LNCaP clone FGC (cell line): Measurements from ENCODE around the genes MICU1, NUDT13, CFAP70 and PPP3CB.

DNA sequence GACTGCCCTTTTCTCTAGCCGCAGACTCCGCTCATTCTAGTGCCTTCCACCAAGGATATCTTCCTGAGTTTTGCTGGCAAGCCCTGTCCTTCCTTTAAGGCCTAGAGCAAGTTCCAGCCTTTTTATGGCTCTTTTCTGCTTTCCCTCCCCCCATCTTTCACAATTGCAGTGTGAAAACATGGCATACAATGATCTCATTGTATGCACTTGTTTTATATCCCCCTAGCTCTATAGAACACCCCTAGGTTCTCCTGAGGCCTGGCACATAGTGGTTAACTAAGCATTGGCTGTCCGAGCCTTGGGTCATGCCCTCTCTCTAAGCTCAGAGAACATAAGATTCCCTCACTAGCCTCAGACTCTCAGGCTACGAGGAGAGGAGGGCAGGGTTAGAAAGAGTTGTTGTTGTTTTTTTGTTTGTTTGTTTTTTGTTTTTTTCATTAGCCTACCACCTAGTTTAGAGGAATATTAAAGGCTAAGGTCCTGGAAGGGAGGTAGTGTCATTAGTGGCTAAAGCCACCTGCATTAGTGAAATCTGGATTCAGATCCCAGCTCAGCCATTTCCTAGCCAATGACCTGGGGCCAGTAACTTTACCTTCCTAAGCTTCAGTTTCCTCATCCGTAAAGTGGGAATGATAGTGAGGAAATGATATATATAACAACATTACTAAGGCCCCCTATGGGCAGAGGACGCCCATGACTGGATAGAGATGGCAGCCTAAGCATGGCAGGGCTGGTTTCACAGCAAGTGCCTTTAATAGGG, 4.8 kb downstream of the DDIT4 start:
- RRBS, 2 experiments, result no CpG with 5 or more reads among the region's 6 CpGs

DNA sequence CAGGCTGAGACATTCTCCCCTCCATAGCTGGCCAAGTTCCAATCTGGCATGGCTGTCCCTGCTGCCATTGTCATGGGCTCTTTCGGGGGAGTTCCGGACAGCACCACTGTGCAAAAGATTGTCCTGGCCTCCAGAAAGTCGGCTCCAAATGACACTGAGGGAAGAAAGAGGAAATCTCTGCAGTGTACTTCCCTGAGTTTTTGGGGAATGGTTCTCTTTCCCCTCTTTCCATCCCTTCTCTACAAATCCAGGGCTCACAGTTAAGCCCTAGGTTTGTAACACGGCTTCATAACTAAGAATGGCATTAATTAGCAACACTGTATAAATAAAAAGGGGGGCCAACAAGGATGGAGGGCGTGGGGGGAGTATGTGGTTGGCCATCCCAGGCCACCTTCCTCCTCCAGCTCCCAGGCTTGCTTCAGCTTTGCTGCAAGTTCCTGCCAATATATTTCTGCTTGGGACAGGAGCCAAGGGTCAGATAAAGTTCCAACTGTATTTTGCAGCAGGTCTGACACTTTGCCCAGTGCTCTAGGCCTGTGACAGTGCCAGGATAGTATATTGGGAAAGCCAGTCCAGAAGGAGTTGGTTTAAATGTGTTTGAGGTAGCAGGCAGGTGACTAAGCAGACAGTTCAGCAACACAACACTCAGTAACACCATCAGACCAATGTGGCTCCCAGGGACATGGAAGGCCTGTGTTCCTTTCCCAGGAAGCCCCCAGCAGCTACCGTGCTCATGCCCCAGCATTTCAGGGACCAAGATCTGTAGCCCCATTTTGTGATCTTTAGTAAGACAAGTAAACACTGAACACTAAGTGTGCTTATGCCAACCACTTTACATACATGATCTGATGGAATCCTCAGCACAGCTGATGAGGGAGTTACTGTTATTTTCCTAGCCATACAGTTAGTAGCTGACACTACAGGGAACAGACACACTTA, 39.2 kb downstream of the DNAJB12 start:
- RRBS, 2 experiments, result no CpG with 5 or more reads among the region's 6 CpGs

GRCh38 chr10:72320610-72321636, 33.8 kb downstream of the DNAJB12 start:
- RRBS, 2 experiments, result 84 to 85% methylated on average over 6 of the region's 19 CpGs

DNA sequence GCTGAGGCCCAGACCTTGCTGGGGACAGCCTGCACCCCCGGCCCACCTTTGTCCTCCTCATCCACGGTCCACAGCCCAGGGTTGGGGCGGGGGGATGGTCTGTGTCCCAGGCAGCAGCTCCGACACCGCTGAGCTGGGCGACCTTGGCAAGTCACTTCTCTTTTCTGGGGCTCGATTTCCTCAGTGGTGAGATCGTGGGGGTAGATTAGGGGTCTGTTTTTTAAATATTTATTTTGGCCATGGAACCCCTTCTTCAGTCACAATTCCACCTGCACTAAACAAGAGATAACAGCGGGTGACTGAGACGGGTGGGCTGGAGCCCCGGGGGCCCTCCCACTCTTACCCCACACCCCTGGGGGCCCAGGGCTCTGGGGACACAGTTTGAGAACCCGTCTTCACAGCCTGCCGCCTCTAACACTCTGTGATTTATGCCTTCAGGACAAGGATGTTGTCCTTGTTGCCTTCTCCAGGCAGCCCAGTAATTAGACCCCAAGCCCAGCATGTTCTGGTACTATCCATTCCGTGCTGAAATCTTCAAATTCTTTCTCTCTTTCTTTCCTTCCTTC, 30.8 kb downstream of the DNAJB12 start:
- RRBS, 2 experiments, result no CpG with 5 or more reads among the region's 14 CpGs

GRCh38 chr10:72326189-72326503, 28.6 kb downstream of the DNAJB12 start:
- RRBS, 2 experiments, result no CpG with 5 or more reads among the region's 16 CpGs

DNA sequence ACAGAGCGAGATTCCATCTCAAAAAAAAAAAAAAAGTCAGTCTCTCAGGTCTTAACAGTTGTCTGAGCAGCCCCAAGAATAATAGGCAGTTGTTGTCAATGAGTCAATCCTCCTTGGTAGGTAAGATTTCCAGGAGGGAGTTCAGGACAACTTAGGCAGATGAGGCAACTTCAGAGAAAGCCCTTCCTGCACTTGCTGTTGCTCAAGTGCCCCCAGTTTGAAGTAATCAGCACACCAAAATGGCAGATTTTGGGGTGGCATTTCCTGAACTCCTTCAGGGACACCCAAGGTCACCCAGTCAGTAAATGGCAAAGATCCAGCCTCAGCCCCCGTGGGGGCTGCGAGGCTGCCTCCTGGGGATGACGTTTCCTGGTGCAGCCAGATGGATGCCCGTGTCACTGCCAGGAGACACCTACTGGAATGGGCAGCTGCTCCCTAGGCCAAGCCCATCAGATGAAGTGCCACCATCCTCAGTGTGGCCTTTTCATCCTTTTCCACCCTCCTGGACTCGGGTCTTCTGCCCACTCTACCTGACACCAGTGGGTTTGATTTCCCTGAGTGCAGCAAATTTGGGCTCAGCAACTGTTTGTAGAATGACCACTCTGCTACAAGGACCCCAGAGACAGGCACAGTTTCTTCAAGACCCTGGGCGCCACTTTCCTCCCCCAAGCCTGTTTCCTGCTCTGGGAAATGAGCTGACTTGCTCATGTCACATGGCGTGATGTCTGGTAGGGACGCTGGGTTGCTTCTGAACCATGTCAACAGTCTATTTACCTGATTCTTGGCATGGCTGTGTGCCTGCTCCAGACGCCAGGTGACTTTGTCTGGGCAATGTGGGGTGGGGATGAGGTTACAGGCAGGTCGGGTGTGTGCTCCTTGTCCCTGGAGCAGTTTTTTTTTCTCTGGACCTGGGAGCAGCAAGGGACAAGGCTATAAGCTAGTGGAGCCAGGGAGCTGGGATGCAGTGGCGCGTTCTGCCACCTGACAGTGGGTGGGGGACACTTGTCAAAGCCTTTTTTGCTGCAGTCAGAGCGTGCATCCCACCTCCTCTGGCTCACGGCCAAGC, 23.4 kb downstream of the DNAJB12 start:
- RRBS, 2 experiments, result no CpG with 5 or more reads among the region's 15 CpGs

GRCh38 chr10:72353935-72354447, 728 bp downstream of the DNAJB12 start:
- RRBS, 2 experiments, result 3% methylated on average over 10 of the region's 27 CpGs

DNA sequence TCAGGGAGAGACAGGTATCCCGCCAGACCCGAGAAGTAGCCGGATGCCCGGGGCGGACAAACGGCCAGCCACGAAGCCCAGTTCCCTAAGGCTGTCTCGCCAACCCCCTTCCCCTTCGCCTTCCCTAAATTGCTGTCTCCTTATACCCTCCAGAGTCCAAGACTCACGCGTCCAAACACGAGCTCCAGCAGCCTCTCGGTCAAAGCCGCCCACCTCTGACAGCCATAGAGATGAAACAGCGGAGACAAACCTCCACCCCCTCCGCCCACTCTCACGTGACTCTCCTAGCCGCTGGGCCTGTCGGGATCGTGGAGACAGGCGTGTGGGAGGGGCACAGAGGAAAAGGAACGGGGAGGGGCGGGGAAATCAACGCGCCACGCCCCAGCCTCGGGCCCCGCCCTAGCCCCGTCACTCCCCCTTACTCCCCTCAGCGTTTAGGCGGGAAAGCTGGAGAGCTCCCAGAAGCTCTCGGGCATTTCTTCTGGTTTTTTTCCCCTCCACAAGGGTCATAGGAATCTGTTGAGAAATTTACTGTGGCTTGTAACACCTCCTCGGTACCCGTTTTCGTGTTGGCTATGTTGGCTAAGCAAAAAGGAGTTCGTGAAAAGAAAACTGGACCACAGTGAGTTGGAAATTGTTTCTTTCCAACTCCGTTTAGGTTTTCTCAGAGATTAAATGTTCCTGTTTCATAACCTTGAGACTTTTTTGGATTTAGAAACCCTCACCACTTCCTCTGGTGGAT, at the start of gene MICU1:
MICU1 (minus strand) TSS at position 237 of the 742 bp plus-strand sequence.
- RRBS, 2 experiments, result no CpG with 5 or more reads among the region's 37 CpGs

DNA sequence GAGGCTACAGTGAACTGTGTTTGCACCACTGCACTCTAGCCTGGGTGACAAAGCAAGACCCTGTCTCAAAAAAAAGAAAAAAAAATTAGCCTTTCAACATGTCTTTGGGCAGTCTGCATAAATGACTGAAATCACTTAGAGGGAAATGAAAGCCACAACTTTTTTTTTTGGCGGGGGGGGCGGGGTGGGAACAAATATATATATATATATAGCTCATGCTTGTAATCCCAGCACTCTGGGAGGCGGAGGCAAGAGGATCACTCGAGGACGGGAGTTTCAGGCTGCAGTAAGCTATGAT, 23.4 kb upstream of the MICU1 start:
- RRBS, 2 experiments, result no CpG with 5 or more reads among the region's 5 CpGs

GRCh38 chr10:72777013-72777493, 85.1 kb downstream of the MCU start:
- RRBS, 2 experiments, result no CpG with 5 or more reads among the region's 2 CpGs

GRCh38 chr10:73109544-73110821, at the start of gene NUDT13:
TSS of gene NUDT13 (plus strand) at chr10:73110455.
- RRBS, 2 experiments, result no CpG with 5 or more reads among the region's 16 CpGs

DNA sequence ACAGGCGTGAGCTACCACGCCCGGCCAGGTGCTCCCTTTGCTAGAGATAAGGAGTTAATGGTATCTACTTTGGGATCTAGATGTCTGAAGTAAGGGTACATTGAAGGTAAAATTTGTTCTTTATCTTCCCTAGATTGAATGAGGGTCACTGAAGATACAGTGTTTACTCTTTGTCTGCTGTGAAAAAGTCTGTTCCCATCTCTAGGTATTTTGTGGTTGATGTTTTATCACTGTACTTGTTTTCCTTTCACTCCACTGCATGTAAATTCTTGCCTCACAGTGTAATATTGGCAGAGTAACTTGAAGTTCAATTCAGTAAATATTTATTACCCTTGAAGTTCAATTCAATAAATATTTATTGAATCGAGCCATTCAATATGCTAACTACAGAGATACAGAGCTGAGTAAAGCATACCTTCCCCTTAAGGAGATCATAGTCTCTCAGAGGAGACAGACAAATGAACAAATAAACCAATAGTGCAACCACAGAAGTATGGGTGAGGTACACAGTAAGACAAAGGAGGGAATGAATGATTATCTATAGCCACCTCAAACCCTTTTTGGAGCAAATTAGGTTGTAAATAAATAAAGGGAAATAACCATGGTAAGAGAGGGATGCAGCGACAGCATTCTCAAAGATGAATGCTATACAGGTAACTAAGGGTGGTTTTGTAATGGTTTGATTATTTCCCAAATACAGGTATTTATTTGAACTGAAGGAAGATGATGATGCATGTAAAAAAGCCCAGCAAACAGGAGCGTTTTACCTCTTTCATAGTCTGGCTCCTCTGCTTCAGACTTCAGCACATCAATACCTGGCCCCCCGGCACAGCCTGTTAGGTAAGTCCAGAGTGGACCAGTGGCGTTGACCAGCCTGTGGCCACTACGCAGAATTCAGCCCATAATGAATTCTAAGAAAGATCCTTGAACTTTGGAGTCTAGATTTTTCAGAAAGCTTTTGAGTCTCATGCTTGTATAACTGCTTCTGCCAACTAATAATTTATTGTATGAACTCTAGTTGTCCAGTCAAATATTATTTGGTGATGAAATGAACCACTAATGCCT, 9.4 kb downstream of the NUDT13 start:
- RRBS, 2 experiments, result no CpG with 5 or more reads among the region's 9 CpGs

DNA sequence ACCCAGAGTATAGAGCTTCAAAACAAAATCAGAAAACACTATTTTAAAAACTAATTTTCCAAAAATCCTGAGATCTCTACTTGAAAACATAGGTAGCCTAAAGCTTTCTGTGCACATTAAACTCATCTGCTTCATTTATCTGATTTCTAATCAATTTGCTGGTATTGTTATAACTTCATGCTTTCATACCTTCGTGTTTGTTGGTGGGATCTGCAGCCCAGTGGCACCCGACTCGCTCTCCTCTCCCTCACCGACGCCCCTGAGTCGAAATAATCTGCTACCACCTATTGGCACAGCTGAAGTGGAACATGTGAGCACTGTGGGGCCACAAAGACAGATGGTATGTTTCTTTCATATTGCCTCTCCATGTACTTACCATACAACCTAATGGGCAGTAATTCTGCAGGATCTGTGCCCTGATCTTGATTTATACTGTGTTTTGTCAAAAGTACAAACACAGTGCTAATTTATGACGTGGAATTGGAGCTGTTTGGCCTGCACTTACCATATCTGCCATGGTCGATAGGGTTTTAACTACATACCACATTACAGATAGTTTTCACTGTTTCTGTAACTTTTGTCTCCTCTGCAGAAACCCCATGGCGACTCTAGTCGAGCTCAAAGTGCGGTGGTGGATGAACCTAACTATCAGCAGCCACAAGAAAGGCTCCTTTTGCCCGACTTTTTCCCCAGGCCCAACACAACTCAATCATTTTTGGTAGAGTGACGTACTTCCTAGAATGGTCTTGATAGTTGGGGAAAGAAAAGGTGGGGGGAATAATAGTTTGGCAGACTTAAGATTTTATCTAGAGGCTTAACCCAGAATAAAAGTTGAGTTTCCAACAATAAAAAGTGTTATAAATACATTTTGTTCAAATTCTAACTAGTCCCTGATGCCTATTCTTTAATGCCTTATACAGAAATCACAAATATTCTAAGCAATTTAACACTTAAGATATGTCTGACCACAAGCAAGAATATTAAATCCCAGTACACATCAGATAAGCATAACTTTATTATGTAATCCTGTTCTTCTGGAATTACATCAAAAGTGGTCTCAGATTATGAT, 12.1 kb downstream of the DNAJC9 start:
- RRBS, 2 experiments, result no CpG with 5 or more reads among the region's 13 CpGs

DNA sequence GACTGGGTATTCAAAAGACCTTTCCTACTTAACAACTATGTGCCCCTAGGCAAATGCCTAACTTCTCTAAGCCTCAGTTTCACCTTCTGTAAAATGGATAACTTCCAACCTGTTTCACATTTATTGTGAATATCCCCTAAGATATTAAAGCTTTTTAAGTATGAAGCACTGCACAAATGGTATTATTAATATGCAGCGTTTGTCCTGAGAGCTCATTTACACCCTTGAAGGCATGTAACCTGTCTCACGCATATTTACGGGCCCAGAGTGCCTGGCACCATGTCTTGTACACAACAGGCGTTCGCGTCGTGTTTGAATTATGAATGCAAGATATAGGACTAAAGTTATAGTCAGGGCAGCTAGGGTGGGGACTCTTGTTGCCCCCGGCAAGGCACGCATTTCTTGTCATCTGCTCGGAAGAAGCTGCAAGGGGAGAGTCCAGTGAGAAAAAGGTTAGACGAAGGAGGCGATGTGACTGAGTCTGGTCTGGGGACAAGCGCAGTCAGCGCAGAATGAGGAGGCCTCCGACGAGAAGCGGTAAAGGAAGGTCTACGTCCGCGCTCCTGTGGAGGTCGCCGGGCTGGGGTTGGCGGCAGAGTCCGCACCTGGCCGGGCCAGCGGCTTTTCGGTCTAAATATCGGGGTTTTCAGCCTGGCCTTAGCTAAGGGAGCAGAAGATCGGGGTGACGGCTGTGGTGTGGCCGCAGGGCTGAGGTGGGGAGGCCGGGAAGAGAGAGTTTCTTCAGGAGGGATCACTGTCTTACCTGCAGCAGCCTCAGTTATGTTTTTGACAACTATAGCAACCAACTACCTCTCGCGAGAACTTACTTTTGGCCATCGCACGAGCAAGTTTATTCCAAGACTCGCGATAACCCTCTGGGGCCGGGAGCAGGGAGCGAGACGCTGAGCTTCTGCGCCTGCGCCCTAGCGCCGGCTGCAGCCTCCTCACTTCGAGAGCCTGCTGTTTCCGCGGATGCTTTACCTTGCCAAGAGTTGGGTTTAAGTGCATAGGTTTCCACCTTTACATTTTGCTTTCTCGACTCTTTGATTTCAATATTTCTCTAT, at the start of gene CFAP70:
CFAP70 (minus strand) TSS at position 914 of the 1,064 bp plus-strand sequence.
- RRBS, 2 experiments, result 1 to 2% methylated on average over 7 to 13 of the region's 49 CpGs

DNA sequence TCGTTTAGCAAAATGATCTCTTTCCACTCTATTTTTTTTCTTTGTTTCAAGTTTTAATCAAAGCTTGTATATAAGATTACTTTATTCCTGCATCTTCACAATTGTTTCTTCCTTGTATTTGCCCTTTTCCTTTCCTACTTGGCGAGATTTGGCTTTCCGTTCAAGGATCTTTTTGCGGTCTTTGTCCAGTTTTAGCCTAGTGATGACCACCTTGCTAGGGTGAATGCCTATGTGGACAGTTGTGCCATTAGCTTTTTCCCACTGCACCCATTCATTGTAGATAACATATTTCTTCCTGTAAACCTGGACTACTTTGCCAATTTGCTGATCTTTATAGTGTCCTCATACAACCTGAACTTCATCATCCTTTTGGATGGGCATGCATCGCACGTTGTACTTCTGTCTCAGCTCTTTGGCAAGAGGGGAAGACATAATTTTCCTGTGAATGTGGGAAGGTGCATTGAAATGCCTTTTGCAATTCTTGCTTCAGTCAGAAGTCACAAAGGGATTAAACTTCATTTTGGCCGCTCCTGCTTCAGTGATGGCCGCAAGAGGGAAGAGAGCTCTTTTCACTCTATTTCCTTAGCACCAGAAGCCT, 8.4 kb upstream of the ANXA7 start:
- RRBS, 2 experiments, result no CpG with 5 or more reads among the region's 8 CpGs

- RRBS, 2 experiments, result 1 to 5% methylated on average over 11 to 12 of the region's 26 CpGs
These were observed at the start of gene PPP3CB for GRCh38 chr10:73495879-73496230. TSS of gene PPP3CB (minus strand) at chr10:73496024.

- RRBS, 2 experiments, result no CpG with 5 or more reads among the region's 5 CpGs
These were observed 1.6 kb upstream of the SEC24C start for GRCh38 chr10:73742568-73743053.

- RRBS, 2 experiments, result no CpG with 5 or more reads among the region's 7 CpGs
These were observed 8.6 kb upstream of the FUT11 start for GRCh38 chr10:73763202-73764192.

- RRBS, 2 experiments, result no CpG with 5 or more reads among the region's 5 CpGs
These were observed 6.3 kb upstream of the FUT11 start for GRCh38 chr10:73765721-73766296.

DNA sequence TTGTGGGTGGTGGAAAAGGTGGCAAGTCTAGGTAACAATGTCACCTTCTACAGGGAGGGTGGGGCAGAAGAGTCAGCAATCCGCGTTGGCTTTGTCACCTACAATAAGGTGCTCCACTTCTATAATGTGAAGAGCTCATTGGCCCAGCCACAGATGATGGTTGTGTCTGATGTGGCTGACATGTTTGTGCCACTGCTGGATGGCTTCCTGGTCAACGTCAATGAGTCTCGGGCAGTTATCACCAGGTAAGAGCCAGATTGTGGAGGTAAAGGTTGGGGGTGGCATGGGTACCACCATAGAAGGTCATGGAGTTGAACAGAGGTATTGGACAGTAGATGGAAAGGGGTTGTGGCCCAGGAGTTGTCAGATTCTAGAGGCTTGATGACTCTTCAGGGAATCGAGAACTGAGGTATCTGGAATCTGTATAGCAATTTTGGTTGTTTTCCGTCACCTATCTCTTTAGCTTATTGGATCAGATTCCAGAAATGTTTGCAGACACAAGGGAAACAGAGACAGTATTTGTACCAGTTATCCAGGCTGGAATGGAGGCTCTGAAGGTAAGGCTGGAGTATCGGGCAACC, 5.7 kb upstream of the FUT11 start:
- RRBS, 2 experiments, result no CpG with 5 or more reads among the region's 7 CpGs